Endometrial microvascular endothelial cells (primary cell): ENCODE measurements around a stretch of chr6.

DNA sequence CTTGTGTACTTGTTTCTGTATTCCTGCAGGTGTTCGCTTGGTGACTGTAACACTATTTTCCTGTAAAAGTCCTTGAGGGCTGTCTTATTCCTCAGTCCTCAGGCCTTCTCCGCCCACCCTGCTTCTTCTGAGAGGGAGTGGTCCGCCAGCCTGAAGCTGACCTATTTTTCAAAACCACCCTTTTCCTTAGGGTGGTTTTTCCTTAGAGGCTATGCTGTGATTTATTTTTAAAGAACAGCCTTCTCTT, 35.9 kb upstream of the PNRC1 start:
- RAMPAGE, long total RNA: no peak

- RAMPAGE, long total RNA: no peak
Measured at GRCh38 chr6:89070940-89071447, 9.6 kb upstream of the PNRC1 start.

DNA sequence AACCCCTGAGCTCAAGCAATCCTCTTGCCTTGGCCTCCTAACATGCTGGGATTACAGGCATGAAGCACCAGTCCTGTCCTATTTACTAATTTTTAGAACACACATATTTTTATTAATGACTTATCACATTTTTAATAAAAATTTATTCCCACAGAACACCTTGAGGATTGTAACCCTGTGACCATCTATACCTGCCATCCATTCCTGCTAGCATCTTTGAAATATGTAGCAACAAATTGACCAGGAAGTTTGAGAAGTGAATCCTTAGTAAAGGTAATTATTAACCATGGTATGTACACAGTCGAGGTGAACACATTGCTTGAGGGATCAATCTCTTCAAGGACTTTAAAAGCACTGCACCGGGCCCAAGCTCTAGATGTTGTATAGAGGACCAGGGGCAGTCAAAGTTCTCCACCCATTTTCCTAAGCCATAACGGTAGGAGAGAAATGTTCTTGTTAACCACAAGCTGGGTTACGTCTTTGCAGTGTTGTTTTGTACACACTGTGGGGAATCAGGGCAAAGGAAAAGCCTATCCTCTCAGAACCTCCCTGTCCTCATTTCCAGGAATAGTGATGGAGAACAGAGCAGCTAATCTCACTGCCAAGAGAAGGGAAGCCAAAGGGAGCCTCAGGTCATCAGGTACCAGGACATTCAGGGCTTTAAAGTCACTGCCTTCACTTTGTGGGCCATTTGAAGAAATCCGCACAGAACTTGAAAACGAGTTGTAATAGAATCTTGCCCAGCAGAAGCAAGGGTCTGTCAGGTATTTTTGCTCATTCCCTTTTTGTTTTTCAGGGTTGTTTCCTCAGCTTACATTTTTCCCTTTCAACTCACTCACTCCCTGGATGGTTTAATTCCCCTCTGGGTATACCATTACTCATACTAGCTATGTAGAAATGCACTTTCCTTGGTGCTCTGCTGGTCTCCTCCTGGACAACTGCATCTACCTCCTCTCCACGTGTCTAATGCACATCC, 5.4 kb upstream of the PM20D2 start:
- RAMPAGE, long total RNA: no peak

DNA sequence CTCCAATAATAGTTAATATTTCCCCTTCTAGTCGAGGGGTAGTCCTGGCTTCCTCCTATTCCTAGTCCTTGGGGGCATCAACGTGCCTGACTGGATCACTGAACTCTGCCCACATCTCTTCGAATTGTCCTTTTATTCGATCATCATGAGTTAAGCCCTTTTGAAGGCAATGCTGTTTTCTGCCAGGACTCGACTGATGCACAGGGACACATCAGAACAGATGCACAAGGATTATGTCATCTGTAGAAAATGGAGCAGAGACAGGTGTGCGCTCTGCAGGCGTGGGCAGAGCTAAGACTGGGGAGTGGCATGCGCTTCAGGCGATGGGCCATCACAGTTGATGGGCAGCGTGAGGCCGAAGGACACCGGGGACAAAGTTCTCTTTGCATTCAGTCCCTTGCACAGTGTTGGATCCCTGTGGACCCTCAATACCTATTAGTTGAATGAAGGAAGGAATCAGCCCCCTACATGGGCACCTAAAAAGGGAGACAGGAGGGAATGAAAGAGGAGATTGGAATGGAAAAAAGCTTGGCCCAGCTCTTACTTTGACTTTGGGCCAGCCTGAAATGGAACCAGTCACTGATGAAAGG, 13.0 kb downstream of the GABRR1 start:
- RAMPAGE, long total RNA: no peak

DNA sequence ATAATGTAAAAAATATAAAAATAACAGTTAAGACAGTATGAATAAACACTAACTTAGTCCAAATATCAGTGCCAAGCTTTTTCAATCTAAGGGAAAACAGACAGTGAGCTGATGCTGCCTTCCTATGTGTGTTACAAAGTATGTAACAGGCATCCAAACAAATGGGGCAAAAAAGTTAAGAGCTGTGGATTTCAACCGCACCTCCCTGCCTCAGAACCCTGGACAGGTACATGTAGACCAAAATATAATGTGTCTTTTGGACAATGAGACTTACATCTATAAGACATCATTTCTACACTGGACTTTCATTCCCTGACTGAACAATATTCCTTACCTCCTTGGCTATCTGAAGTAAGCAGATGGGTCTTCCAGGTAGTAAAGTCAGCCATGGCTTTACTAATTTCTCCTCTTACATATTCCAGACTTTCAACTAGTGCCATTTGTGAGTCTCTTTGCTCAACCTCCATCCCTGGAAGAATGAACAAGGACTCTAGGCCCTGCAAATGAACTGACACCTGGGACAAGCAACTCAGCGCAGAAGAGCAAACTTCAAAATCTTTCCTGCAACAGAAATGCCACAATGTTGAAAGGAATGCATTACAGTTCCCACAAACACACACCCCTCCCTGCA, 34.5 kb upstream of the LYRM2 start:
- RAMPAGE, long total RNA: no peak

GRCh38 chr6:89690656-89691030, 52.1 kb upstream of the LYRM2 start:
- RAMPAGE, long total RNA: no peak

GRCh38 chr6:89834823-89835513, 15.4 kb upstream of the MDN1 start:
- RAMPAGE, long total RNA: no peak

GRCh38 chr6:90175879-90176258, 120.8 kb downstream of the BACH2 start:
- RAMPAGE, long total RNA: no peak

DNA sequence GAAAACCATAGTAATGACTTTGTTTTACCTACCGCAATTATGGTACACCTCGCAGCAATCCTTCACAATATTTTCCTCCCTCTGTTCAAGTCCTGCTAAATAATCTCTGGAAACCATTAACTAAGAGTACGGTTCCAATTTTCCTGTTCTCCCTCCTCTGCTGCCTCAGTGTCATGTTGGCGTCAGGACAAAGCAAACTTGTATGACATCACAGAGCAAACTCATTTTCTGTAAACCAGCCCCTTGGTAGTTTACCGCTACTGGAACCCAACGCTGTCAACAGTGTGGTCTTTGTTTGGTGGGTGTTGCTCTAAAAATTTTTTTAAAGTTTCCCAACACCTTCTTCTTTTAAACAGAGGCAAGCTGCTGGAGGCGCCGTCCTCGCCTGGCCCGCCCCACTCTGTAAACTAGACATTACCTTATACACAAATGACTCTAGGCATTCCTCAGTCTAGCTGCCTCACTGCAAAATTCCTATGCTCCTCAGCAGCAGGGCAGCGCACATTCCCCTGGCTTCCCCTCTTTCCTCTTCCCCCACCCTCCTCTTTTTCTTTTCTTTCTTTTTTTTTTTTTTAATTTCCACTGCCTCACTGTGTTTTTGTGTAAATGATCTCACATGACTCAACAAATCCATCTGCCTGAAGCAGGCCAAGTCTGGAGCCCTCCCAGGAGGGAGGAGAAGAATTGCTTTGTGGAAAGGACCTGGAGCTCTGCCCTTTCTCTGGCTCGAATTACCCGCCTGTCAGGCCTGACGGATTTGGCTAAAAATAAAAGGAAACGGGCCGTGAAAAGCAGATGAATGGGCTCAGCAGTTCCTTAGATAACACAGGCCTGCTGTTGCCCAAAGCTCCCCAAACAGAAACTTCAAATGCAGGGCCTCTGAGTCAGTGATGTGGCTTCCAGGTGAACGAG, 78.4 kb downstream of the BACH2 start:
- RAMPAGE, long total RNA: no peak

- RAMPAGE, long total RNA: no peak
Measured at GRCh38 chr6:90219150-90219500, 77.5 kb downstream of the BACH2 start.

GRCh38 chr6:90219526-90220131, 77.0 kb downstream of the BACH2 start:
- RAMPAGE, long total RNA: no peak

GRCh38 chr6:90233801-90234396, 62.7 kb downstream of the BACH2 start:
- RAMPAGE, long total RNA: no peak

DNA sequence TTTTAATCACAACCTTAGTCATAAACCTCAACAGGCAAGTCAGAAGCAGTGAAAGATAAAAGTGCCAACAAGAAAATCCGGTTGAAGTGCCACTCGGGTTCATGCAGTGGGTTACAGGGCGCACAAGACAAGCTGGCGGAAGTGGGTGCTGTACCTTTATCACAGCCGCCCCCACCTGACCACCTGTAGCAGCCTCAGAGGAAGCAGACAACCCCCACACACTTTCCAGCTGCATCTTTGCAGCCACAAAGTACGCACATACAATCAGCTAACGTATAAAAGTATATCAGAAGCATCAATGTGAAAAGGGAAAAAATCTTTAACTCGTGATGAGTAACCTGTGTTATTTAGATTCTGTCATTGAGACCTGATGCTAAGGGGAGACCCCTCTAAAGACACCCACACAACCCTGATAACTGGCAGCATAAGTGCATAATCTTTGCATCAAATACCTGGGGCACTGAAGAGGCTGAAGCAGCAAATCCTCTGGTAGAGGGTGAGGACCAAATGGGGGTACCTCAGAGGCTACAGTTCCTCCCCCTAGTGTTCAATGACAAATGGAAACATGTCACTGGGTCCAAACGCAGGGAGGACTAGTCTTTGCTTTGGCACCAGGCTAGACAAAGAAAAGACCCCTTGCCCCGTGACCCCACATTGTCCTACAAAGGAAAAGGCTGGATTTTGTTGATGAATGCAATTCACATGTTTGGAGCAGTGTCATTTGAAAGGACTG, 22.1 kb downstream of the BACH2 start:
- RAMPAGE, long total RNA: no peak

GRCh38 chr6:90285544-90286576, 10.8 kb downstream of the BACH2 start:
- RAMPAGE, long total RNA: no peak

DNA sequence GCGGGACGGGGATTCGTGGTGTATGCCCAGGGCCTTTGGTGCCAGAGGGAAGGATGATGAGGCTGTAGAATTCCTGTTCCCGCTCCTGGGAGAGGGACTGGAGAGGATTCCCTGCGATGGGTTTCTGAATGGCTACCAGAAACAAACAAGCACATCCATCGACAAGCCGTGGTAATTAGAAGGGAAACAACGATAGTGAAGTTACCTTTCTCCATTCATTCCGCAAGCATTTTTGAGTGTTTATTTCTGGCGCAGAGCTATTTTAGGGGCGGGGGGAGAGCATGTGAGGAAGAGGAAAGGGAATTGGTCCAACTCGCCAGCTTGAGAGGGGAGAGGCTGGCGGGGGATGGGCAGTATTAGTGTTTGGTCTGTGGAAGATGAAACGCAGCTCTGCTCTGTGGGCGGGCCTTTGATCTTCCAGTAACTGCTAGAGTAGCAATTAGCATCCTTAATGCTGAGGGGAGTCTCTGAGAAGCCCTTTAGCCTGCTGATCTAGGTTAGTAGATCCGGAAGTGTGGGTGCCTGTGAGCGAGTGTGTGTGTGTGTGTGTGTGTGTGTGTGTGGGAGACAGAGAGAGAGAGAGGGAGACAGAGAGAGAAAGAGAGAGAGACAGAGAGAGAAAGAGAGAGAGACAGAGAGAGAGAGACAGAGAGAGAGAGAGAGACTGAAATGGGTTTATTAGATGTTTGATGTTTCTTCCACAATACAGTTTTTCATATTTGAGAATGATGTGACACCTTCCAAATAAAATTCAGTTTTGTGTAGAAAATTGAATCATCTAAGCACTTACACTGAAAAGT, 117.2 kb upstream of the BACH2 start:
- RAMPAGE, long total RNA: no peak

DNA sequence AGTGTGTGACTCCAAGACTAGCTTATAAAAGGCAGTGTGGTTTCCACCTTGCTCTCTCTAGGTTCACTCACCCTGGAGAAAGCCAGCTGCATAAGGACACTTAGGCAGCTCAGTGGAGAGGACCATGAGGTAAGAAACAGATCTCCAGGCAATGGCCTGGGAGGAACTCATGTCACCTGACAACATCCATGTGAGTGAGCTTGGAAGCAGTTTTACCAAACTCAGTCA, 984.3 kb upstream of the MAP3K7 start:
- RAMPAGE, long total RNA: no peak

GRCh38 chr6:95516934-95517822, 60.2 kb upstream of the MANEA start:
- RAMPAGE, long total RNA: no peak

DNA sequence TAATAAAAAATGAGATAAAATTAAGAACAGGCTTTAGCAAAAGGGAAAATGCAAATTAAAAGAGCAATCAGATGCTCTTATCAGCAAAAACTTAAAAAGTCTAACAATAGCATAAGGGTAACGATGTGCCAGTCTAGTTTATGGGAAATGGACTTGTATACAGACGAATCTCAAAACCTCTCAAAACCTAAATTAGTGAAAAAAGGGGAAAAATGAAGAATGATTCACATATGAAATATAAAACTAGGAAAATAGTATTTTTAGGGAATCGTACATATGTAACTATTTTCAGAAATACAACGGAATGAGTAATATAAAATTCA, 1.1 kb upstream of the MANEA start:
- RAMPAGE, long total RNA: no peak

DNA sequence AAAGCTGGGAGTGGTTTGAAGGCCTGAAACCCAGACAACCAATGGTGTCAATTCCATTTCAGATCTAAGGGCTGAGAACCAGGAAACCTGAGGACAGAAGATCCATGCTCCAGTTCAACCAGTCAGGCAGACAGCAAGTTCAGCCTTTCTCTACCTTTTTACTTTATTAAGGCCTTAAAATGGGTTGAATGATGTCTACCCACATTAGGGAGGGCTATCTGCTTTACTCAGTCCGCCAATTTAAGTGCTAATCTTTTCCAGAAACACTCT, 170.8 kb downstream of the FUT9 start:
- RAMPAGE, long total RNA: no peak

- RAMPAGE, long total RNA: no peak
Measured at GRCh38 chr6:96851843-96852252, 14.6 kb upstream of the GPR63 start.